Neural progenitor cell (in vitro differentiated cells): ENCODE data around the genes C10orf95 and ARL3.

DNA sequence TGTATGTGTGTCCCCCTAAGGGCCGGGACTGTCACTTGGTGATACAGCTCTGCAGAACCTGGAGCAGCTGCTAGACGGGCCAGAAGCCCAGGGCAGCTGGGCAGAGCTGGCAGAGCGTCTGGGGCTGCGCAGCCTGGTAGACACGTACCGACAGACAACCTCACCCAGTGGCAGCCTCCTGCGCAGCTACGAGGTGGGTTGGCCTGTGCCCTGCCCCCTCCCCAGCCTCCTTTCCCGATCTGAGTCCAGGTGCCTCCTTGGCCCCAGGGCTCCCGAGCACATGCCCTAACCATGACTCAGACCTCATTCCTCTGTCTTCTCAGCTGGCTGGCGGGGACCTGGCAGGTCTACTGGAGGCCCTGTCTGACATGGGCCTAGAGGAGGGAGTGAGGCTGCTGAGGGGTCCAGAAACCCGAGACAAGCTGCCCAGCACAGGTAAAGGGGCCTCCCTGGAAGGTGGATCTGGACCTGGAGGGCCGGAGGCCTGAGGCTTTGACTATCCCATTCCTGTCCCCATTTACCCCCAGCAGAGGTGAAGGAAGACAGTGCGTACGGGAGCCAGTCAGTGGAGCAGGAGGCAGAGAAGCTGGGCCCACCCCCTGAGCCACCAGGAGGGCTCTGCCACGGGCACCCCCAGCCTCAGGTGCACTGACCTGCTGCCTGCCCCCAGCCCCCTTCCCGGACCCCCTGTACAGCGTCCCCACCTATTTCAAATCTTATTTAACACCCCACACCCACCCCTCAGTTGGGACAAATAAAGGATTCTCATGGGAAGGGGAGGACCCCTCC is 6.4 kb downstream of the NFKB2 start:
- RAMPAGE, long total RNA: no peak

DNA sequence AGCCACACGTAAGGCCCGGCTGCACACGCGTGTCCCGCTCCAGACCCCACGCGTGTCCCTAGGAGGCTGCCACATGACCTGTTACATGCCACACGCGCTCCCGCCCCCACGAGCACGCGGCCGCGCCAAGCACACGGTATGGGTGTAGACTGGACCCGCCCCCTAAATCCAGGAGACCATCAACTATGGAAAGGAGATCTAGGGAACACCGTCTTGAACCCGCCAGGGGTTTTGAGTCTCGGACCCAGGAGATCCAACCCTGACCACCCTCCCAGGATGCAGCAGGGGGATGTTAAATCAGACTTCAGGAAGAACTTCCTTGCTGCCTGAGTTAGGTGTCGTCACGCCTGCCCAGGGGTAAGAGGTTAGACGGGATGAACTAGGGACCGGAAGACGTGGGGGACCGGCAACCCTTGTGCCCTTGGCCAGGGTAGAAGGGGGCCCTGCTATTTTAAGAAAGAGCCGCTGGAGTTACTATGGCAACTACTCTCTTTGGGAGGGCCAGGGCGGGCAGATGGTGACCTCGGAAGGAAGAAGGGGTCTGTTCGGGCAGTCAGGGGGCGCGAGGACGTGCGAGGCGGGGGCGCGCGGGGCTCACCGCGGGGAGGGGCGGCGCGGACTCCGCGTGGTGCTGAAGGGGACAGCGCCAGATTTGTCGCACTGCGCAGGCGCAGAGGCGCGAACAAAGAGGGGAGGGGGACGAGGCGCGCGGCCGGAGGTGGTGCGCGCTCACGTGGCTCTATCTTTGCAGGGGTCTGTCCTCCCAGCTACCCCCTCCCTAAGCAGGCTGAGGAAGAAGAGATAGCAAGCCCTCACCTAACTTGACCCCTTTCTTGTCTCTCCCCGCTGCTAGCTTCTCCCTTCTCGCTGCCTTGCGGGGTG is 714 bp upstream of the PSD start:
- RAMPAGE, long total RNA: no peak

DNA sequence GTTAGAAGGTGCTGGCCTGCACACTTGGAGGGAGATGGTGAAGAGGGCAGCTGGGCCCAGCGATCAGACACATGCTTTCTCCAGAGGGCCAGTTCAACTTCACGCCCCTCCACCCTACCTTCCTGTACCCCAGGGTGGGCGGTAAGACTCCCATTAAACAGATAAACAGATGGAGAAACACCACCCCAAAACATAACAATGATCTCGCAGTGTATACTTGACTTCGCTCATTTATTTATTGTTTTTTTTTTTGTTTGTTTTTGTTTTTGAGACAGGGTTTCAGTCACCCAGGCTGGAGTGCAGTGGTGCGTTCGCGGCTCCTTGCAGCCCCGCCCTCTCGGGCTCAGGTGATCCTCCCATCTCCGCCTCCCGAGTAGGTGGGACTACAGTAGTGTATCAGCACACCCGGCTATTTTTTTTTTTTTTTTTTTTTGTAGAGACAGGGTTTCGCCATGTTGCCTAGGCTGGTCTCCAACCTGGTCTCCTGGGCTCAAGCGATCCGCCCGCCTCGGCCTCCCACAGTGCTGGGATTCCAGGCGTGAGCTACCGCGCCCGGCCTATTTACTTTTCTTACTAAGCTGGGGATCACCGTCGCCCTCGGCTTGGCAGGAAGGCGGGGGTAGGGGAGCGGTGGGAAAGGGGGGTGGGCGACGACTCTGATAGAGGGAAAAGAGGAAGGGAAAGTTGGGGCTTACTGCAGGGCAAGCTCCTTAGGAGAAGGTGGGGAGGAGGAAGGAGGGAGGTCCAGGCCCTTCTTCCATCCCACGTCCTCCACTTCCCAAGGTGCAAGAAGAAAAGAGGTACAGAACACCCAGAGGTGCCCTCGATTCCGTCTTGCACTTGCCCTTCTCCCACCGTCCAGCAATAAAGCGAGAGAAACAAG is 1.7 kb downstream of the C10orf95 start:
- RAMPAGE, long total RNA: no peak

GRCh38 chr10:102451275-102452227 is at the start of gene C10orf95:
Gene C10orf95 (minus strand): TSS chr10:102451543.
- RAMPAGE, long total RNA: no peak

GRCh38 chr10:102478942-102479615 is 17.9 kb downstream of the MFSD13A start:
- RAMPAGE, long total RNA: no peak

DNA sequence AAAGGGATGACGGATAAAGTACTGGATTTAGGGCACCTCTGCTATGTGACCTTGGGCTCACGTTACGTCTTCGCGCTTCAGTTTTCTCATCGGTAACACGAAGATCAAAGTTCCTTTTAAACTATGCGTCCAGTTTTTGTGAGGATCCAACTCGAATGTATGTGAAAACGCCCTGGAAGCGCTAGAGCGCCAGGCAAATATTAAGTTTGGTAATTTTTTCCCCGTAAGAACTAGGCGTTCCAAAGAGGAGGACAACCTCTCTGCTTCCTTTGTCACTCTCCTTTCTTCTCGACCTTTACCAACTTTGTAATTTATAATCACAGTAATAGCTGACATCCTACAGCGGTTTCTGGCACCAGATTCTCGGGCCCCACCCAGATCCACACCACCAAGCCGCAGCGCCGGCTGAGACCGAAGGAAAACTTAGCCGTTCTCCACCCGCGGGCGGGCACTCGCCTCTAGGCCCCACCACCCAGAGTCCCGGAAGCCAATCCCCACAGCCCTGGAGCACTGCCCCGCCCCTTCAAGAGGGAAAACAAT is 818 bp downstream of the ACTR1A start:
- RAMPAGE, long total RNA: no peak

DNA sequence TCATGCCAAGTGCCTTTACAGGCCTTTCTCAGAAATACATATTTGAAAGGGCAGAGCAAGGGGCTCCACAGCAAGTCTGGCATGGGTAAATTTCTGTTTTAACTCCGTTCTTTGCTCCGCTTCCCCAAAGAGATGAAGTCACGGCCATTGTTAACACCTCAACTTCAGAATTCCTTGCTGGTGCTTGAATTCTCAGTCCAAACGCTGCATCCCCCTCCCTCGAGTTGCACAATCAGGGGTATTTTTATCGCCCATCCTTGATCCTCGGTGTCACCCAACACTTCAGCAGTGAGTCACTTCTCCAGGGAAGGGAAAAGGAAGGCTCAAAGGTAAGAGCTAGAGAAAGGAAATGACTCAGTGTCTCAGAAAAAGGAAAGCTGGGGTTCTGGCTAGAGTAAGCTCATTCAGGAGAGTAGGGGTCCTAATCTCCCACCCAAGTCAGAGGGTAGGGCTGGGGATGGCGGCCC is 39.9 kb upstream of the TRIM8 start:
- RAMPAGE, long total RNA: no peak

DNA sequence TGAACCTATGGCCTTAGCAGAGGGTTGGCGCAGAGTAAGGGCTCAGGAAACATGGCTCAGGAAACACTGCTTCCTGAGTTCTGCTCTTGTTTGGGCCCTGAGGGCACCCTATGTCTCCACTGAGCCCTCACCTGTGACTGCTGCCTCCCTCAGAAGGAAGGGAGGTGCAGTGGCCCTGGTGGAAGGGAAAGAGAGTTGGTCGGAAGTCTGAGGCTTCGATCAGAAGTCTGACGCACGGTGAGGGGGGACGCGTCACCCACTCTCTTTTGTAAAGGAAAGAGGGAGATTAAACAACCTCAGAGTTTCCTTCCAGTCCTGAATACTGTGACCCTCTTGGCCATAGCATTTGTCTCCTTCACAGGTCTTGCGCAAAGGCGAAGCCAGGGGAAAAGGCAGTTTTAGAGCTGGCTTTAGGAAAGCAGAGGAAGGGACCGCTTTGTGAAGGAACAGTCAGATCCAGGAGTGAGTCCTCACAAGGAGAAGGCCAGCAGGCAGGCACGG is 31.3 kb upstream of the TRIM8 start:
- RAMPAGE, long total RNA: no peak

- RAMPAGE, long total RNA: no peak
Measured at GRCh38 chr10:102627175-102628302, 16.7 kb upstream of the TRIM8 start.

DNA sequence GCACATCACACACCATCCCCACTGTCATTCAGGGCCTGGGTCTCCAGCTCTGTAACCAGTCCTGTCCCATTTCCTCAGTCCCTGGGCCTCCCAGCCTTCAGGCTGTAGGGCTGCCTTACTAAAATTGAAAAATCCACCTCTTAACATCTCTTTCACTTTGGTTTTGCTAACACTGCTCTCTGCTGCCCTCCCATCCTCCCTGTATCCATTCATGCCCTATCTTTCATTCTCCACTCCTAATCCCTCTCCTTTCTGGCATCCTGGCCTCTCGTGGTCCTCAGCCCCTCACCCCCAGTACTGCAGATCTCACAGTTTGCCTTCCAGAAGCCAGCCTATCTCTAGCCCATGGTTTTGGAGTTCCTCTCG is 13.2 kb upstream of the TRIM8 start:
- RAMPAGE, long total RNA: no peak

DNA sequence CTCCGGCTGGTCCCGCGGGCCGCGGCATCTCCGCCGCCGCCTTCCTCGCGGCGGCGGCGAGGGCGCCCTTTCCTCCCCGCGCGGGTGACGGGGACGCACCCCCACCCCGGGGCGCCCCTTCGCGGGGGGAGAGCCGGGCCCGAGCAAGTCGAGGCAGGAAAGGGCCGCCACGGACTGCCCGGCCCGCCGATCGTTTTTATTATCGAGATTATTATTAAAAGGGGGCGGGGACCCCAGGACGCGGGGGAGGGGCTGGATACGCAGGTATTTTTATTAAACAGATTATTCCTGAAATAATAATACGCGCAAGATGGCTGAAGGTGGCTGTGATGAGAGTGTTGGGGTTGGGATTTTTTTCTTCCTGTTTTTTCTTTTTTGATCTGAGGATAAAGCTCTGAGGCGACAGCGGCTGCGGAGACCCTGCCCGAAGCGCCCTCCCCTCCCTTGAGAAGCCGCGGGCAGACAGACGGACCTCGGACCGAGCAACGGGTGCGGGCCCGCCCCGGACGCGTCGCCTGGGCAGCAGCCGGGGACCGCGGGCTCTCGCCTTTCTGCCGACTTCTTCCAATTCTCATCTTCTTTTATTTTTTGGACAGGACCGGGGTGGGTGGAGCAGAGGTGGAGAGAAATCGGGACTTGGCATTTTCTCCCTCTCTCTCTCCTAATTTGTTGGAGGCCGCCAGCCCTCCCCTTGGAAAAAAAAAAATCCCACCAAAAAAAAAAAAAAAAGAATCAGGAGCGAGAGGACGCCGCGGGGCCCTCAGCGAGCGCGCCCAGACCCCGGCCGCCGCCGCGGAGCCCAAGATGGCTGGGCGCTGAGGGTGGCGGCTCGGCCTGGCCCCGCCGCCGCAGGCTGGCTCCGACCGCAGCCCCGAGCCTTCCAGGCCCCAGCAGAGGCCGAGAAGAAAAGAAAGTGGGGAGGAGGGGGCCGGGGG is 1.4 kb upstream of the TRIM8 start:
- RAMPAGE, long total RNA: no peak

- RAMPAGE, long total RNA: no peak
Measured at GRCh38 chr10:102648825-102649319, 4.6 kb downstream of the TRIM8 start.

DNA sequence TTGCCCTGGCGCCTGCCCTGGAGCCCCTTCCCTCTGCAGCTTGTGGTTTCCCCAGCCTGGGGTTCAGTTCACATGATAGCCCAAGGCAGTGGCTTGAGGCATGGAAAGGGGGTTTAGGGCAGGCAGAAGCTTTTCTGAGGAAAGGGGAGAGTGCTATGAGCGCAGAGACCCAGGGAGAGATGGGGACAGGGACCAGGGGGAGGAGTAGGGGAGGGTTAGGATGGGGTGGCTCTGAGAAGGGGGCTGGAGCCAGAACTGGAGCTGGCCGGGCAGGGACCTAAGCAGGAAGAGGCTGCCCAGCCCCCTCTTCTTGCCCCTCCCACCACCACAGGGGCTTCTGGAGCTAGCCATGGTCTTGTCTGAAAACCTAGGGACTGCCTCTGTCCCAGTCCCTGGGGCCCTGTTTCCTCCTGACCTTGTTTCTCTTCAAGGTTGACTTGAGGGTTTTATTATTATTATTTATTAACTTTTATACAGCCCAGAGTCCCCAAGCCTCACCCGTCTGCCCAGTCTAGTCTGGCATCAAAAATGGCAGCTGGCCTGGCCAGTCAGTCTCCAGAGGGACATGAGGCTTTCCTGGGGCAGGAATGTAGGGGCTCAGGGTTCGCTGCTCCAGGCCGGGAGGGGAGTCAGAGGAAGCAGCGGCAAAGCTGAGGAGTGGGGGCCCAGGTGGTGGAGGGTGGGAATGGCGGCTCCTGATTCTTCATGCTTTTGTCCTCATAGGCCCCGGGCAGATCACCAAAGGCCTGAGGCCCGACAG is 5.6 kb downstream of the TRIM8 start:
- RAMPAGE, long total RNA: no peak

GRCh38 chr10:102713441-102714706 is at the start of gene ARL3:
Gene ARL3 (minus strand): TSS chr10:102714397.
- RAMPAGE, long total RNA: start-site peak on the minus strand at chr10:102714208-102714343, 2,527 and 5,896 reads in 2 replicates

GRCh38 chr10:102769288-102770142 is 25.8 kb downstream of the WBP1L start:
- RAMPAGE, long total RNA: no peak

DNA sequence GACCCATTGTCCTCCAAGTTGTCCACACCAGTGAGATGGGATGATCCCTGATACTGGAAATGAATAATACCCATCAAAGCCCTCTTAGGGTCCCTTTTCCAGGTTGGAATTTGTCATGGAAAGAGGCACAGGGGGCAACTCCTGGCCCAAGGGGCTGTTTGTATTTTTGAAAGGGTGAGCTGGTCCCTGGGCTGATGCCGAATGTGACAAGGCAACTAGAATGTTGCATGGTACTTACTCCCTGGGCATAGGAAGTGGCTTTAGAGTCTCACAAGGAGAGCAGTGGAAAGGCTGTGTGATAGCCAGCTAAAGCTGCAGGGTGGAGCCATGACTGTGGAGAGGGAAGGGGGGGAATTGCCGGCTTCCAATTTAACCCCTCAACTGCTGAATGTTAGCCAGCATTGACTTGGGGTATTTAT is 37.2 kb downstream of the WBP1L start:
- RAMPAGE, long total RNA: no peak

DNA sequence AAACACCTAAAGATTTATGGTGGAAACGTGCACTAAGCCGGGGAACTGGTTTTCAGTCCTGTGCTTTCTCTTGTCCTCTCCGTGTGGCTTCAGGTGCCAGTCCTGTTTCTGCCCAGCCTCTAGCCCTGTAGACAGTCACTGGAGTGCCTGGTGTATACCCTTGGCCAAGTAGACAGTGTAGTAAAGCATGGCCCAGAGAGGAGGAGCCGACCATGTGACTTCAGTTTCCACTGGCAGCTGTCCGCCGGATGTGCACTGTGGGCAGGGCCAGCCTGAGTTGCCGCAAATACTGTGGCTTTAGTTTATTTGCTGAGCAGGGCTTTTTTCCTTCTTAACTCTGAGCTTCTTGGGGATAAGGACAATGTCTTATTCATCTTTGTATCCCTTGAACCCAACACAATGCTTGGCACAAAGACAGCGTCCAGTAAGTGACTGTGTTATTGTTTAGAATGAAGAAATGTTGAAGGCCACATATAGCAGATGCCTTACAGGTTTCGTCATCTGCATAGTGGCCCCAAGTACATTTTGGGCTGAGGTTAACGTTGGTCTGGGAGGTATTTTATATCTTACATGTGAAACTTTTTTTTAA is 40.8 kb downstream of the CYP17A1 start:
- RAMPAGE, long total RNA: no peak

DNA sequence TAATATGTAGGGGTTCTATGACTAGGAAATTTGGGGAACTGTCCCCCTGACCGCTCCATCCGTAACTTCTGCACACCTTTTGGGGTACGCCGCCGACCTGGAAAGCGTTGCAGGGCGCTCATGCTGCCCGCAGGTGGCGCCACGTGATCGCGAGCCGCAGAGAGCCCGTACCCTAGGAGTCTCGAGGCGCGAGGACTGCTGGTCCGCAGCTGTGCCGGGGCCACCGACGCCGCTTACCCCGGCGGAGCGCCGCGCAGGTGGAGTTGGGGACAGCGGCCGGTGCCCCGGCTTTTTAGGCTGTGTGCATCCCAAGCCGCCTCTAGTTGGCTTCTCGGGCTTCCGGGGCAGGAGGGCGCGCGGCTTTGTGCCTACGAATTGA is 633 bp upstream of the CNNM2 start:
- RAMPAGE, long total RNA: no peak

DNA sequence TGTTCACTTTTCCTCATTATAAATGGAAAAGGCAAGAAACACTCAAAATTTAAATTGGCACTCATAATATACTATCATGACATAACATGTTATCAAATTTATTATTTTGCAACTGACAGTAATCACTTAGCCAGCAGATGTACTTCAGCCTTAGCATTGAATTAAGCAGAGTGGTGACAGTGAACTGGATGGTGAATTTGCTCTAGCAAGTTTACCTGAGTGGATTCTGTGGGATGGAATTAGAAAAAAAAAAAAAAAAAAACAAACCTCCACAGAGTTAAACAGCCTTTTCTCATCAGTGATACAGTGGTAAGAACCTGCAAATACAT is 57.1 kb downstream of the CNNM2 start:
- RAMPAGE, long total RNA: no peak

DNA sequence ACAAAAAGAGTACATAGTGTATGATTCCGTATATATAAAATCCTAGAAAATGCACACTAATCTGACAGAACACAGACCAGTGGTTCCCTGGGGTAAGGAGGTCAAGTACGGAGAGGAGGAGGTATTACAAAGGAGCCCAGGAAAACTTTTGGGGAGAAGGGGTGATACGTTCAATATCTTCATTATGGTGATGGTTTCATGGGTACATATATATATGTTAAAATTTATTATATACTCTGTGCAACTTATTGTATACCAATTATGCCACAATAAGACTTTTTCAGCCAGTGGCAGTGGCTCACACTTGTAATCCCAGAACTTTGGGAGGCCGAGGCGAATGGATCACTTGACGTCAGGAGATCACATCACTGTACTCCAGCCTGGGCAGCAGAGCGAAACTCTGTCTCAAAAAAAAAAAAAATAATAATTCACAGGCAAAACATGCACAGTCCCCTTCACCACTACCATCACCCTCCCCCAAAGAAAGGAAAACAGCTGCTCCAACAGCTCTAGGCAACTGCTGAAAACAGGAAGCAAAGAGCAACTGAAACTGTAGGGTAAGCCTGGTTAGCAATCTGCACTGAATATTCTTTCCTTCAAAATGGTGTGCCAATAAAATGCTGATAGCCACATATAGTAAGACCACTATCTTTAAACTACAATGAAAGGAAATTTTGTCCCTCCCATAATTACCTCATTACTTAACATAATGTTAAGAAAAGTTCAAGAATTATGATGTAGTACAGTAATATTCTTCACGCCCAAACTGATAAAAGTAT is 12.0 kb downstream of the NT5C2 start:
- RAMPAGE, long total RNA: no peak